ENCODE measurements around the genes MUSK and ECPAS.

GRCh38 chr9:109861426-109861681, 81.4 kb downstream of the PALM2AKAP2 start:
- PRO-cap, result no peak
- RAMPAGE, long total RNA, 2 experiments, result no peak in any of the 2 experiments

- PRO-cap, result no peak
- RAMPAGE, long total RNA, 2 experiments, result no peak in any of the 2 experiments
These were observed 180.3 kb downstream of the C9orf152 start for GRCh38 chr9:110027535-110028243.

- PRO-cap, result no peak
- RAMPAGE, long total RNA, 2 experiments, result no peak in any of the 2 experiments
These were observed 160.5 kb downstream of the C9orf152 start for GRCh38 chr9:110047598-110047815.

GRCh38 chr9:110202238-110202807, 5.6 kb downstream of the C9orf152 start:
- PRO-cap, result no peak
- RAMPAGE, long total RNA, 2 experiments, result no peak in any of the 2 experiments

DNA sequence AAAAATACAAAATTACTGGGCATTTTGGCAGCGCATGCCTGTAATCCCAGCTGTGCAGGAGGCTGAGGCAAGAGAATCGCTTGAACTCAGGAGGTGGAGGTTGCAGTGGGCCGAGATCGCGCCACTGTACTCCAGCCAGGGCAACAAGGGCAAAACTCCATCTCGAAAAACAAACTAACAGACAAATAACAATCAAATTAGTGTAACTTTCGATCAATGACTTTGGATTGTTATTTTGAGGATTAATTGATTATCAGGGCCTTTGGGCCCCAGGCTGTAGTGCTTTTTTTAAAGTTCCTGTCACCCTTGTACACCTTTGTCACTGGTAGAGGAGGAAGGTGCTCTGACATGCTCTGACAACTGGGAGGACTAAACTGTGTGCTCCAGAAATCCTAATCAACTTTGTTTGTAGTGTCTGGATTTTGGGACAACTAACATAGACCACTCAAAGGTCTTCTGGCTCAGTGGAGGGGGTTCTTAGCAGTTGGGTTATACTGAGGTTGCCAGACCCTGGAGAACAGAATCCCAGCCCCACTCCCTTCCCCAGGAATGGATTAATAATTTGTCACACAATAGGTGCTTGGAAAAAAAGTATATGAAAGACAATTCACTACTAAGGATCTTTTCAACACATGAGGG, 1.8 kb downstream of the TXN start:
- PRO-cap, result no peak
- RAMPAGE, long total RNA, 2 experiments, result no peak in any of the 2 experiments

DNA sequence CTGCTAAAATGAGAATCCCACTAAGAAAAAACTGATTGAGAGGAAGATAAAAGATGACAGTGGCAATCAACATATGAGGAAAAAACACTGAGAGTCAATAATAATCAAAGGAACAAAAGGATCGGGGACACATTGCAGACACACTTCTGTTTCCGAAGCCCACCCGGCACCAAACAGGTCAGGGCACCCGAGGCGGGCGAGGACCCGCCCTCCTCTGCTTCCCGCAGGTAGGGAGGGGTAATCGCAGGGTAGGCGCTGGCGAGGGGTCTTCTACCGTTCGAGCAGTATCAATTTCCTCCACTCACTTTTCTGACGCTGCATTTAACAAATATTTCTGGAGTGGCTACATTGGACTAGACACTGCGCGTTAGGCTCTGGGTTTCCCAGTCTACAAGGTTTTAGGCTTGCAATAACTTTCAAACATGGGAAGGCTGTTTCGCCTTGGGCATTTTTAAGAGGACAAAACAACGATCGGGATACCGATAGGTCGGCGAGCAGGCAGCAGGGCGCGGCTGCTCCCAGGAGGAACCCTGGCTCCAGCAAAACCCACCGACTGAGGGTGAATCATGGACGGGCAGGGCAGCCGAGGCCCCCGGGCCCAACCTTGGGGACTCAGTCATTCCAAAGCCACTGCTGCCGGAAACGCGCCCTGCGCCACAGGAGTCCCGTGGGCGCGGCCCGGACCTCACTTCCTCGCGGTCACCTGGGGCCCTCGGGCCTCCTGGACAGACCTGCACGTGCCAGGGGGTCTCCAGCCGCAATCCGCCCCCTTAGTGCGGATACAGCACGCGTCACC, 1.1 kb downstream of the TXN start:
- PRO-cap, result unidirectional peak, plus-strand start at position 482 of the sequence; bidirectional peak, plus-strand start at position 688 of the sequence, minus-strand start at position 635 of the sequence
- RAMPAGE, long total RNA, 2 experiments, result no peak in any of the 2 experiments

DNA sequence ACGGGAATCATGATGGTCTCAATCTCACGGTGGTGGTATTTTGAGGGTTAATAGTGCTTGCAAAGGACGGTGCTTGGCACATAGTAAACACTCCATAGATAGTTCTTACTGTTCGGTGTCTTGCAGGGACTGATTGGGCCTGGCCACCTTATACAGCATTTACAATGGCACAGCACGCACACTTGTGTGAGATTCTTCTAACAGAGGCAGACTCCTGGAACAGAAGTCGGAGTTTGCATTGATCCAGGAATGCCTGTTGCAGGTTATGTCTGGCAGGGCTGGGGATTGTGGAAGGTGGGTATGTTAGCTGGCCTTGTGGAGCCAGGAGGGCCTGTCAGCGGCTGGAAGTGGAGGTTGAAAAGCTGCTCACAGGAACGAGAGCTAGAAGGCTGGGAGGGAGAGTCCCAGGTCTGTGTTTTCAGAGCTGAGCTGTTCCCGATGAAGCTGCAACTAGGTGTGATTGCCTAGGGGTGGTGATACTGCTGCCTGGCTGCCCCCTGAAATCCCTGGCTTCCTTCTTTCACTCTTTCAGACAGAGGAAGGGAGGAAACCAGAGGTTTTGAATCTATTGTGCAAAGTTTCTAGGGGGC, 1.0 kb upstream of the TXN start:
- PRO-cap, result no peak
- RAMPAGE, long total RNA, 2 experiments, result no peak in any of the 2 experiments

DNA sequence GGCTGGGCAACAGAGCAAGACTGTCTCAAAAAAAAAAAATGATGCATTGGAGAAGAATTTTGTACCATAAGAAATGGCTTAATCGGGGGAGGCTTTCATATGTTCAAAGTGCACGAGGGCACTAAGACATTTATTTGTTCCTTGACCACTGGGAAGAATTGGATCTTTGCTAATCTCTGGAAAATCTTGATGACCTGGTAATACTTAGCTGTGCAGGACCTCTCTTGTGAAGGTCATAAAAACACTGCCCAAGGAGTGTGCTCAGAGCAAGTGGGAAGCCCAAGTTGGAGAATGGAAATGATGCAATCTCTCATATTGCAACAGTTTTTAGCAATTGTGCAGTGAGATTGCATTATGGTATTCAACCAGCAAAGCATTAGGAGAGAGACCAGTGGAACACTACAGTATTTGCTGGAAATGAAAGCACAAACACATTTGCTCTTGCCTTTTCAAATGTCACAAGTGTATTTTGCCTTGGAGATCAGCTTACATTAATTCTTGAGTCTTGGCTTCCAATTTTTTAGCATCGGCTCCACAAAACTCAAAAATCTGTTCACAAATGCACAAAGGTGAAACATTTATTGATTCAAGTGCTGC, 34.5 kb downstream of the TXNDC8 start:
- PRO-cap, result no peak
- RAMPAGE, long total RNA, 2 experiments, result no peak in any of the 2 experiments

- PRO-cap, result no peak
- RAMPAGE, long total RNA, 2 experiments, result start-site peak on the plus strand in 2 of 2 experiments, at chr9:110668744-110668791 at its widest, 6 to 34 reads per replicate
These were observed at the start of gene MUSK for GRCh38 chr9:110668669-110668991. Gene MUSK, plus strand, starts transcription at chr9:110668791.

DNA sequence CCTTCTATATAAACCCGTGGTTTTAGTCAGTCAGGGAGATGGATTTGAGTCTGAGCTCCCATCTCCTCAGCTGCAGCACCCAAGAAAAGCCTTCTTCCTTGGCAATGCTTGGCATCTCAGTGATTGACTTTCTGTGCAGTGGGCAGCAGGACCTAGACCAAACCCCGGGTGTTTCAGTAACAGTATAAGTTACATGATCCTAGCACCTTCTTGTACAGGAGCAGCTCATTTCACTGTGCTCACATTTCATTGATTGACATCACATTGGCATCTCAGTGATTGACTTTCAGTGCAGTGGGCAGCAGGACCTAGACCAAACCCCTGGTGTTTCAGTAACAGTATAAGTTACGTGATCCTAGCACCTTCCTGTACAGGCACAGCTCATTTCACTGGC, 129.1 kb downstream of the LPAR1 start:
- PRO-cap, result no peak
- RAMPAGE, long total RNA, 2 experiments, result no peak in any of the 2 experiments

DNA sequence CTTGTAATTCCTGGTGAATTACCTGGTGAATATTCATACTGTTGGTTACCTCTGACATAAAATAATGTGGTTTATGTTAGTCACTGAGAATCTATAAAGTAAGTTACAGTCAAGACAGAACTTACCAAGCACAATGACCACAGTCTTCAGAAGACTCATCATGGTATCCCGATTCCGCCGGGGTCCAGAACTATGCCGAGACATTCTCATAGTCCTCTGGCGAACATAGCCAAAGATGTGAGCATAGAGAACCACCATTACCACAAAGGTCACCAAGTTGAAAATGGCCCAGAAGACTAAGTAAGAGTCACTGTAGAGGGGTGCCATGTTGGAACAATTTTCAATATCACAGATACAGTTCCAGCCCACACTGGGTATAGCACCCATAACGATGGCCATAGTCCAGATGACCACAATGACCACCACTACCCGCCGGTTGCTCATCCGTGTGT, 96.9 kb downstream of the LPAR1 start:
- PRO-cap, result no peak
- RAMPAGE, long total RNA, 2 experiments, result no peak in any of the 2 experiments

GRCh38 chr9:110968329-110969045, 69.8 kb downstream of the LPAR1 start:
- PRO-cap, result no peak
- RAMPAGE, long total RNA, 2 experiments, result no peak in any of the 2 experiments

DNA sequence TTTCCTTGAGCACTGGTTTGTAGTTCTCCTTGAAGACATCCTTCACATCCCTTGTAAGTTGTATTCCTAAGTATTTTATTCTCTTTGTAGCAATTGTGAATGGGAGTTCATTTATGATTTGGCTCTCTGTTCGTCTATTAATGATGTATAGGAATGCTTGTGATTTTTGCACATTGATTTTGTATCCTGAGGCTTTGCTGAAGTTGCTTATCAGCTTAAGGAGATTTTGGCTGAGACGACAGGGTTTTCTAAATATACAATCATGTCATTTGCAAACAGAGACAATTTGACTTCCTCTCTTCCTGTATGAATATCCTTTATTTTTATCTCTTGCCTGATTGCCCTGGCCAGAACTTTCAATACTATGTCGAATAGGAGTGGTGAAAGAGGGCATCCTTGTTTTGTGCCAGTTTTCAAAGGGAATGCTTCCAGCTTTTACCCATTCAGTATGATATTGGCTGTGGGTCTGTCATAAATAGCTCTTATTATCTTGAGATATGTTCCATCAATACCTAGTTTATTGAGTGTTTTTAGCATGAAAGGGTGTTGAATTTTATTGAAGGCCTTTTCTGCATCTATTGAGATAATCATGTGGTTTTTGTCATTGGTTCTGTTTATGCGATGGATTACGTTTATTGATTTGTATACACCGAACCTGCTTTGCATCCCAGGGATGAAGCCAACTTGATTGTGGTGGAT, 11.9 kb downstream of the LPAR1 start:
- PRO-cap, result no peak
- RAMPAGE, long total RNA, 2 experiments, result no peak in any of the 2 experiments

- PRO-cap, result no peak
- RAMPAGE, long total RNA, 2 experiments, result no peak in any of the 2 experiments
These were observed 56.8 kb upstream of the OR2K2 start for GRCh38 chr9:111386621-111387453.

GRCh38 chr9:111393733-111394464, 63.9 kb upstream of the OR2K2 start:
- PRO-cap, result no peak
- RAMPAGE, long total RNA, 2 experiments, result no peak in any of the 2 experiments

- PRO-cap, result bidirectional peak, plus-strand start at chr9:111484020, minus-strand start at chr9:111483887; bidirectional peak, plus-strand start at chr9:111484469, minus-strand start at chr9:111484451
- RAMPAGE, long total RNA, 2 experiments, result start-site peak on the minus strand in 2 of 2 experiments, at chr9:111484018-111484066 at its widest, 24 to 25 reads per replicate
These were observed at the start of gene ECPAS for GRCh38 chr9:111483737-111484734. Gene ECPAS, minus strand, starts transcription at chr9:111484383.

DNA sequence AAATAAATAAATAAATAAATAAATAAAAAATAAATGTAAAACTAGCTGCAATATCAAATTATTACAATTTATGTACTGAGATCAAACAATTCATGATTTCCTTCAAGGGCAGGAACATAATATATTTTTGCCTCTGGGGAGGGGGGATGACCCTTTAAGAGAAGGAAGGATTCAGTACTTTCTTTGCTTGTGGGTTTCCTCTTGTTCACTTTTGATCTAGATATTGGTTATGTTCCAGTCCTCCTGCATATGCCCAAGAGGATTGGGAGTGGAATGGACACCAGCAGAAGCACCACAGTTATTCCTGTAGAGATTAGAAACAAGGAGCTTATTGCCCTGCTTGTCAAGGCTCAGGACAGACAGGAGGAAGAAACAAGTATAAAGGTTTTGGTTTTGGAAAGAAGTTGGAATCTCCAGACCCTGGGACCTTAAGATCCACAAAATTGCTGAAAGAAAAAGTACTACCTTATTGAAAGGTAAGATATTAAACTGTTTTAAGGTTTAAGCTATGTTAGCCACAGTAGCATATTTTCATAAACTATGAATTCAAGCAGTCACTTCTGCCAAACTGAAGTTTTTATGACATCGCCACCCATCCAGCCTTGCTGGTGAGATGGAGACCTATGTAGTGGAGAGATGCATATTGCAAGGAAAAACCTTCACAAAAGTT, 11.6 kb downstream of the DNAJC25 start:
- PRO-cap, result no peak
- RAMPAGE, long total RNA, 2 experiments, result no peak in any of the 2 experiments

- PRO-cap, result no peak
- RAMPAGE, long total RNA, 2 experiments, result no peak in any of the 2 experiments
These were observed 1.7 kb downstream of the GNG10 start for GRCh38 chr9:111662900-111663753.

DNA sequence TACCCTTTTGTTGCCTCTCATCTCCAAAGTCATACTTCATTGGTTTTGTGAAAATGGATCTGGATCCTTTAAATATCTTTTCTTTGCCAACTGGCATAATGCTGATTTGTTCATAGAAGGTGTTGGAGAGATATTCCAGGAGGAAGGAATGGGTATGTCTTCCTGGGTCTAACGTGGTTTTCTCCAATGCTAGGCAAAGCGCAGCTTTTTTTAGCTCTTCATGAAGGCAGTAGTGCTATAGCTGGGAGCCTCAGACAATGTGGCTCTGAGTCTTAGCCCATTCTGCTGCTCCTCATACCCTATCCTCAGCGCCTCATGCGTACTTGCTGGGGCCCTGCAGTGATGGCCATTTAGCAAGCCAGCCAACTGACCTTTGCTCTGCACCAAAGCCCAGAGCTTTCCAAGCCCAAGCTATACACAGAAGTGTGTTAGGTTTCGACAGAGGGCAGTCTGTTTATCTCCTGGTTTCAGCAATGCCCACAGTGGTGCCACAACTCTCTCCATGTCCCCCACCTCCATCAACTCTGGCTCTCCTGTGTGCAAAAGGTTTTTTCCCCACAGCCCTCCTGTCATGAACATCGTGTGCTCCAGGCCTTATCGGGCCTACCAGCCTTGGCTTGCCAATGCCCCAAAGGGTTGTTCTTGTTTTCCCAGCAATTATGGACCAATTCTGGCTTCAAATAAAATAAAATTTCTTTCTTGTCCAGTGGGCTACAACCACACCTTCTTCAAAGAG, 16.8 kb downstream of the GNG10 start:
- PRO-cap, result no peak
- RAMPAGE, long total RNA, 2 experiments, result no peak in any of the 2 experiments

DNA sequence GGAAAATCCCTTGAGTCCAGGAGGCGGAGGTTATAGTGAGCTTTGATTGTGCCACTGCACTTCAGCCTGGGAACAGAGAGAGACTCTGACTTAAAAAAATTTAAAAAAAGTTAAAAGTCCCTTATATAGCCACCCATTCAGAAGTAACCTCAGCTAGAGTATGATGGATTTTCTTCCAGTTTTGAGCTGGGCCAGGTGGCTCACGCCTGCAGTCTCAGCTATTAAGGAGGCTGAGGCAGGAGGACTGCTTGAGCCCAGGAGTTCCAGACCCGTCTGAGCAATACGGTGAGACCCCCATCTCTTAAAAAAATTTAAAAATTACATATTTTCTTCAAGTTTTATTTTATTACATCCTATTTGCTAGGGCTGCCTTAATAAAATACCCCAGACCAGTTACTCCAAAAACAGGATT, 72.6 kb downstream of the UGCG start:
- PRO-cap, result no peak
- RAMPAGE, long total RNA, 2 experiments, result no peak in any of the 2 experiments